Mononuclear cell (primary cell): ENCODE measurements around the genes CCN2 and RPS12.

DNA sequence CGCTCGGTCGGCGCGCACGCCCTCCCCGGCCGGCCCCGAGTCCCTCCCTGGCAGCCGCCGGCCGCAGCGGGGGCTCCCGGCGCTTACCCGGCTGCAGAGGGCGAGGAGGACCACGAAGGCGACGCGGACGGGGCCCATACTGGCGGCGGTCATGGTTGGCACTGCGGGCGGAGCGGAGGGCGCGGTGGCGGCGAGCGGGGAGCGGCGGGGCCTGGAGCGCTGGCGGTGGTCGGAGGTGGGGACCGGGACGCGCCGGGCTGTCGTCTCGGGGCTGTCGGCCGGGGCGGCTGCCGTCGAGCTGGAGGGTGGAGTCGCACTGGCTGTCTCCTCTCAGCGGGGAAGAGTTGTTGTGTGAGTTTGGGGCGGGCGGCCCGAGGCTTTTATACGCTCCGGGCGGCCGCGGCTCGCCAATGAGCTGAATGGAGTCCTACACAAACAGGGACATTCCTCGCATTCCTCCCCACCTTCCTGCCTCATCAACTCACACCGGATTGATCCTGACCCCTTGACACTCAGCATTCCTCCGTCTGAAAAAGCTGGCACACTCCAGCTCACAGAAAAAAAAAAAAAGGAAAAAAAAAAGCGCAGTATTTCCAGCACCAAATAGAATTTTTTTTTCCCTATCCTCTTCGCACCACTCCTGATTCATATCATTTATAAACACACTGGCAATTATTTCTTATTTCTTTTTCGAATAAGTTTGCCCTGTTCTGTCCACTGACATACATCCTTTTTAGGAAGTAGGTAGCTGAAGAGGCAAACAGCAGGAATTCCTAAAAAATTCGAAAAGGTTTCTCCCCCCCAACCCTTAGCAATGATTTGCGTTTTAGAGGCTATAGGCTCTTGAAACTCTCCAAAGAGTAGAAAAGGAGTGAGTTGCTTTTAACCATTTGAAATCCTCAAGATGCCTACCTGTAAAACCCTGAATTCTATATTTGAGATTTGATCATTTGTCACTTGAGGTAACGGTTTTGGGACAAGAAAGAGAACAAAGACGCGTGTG is at the start of gene CCN2:
Gene CCN2 (minus strand): TSS at position 353 of the 1,003 bp plus-strand sequence.
- RRBS: 4% methylated on average over 27 of the region's 70 CpGs

- RRBS: no CpG with 5 or more reads among the region's 2 CpGs
Measured at GRCh38 chr6:132334112-132334687, 67.1 kb downstream of the MOXD1 start.

DNA sequence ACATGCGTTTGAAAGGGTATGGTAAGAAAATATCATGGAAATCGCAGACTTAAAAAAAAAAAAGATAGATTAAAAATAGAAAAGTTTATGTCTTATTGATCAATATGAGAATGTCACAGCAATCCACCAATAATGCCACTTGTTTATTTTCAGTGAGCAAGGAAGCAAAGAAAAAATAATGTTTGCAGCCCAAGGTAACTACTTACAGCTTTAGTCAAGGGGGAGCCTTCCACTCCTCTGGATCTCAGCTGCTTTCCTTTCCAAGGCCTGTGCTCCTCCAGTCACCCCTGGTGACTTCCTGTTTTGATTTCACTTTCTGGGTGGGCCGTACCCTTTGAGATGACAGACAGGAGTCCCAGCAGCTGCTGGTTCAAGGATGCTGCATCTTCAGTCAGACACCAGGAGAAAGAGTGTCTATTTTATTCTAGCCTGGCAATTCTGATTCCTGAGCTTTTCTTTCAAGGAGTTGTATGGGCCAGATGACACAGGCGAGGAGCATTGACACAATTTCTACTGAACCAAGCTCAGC is 5.5 kb upstream of the VNN2 start:
- RRBS: no CpG with 5 or more reads among the region's 4 CpGs

DNA sequence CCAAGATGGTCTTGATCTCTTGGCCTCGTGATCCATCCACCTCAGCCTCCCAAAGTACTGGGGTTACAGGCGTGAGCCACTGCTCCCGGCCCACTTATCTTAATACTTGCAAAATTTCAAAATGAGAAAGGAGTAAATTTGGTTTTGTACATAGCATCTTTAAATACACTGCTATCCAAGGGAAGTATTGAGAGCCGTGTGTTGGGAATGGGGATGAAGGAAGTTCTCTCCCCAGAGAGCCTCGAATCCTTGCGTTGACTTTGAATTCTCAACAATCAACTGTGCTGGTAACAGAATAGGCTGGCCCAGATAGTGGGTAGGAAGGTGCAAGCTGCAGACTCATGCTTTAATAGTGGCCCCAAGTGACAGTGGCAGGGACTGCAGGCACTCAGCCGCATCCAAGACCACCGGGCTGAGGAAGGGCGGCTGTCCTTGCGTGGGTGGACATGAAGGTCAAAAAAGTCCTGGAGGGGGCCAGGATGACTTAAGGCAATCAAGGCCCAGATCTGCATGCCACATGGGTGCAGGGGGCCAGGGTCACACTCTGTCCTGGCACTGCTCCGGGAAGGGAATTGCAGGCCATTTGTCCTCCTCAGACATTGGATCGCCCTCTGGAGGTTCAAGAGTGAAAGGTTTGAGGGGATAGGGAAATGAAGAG is 10.2 kb upstream of the VNN2 start:
- RRBS: no CpG with 5 or more reads among the region's 12 CpGs

- RRBS: 3% methylated on average over 9 of the region's 47 CpGs
Measured at GRCh38 chr6:132814466-132815590, at the start of gene RPS12. Gene RPS12 (plus strand): TSS chr6:132814569.

GRCh38 chr6:133046955-133047389 is 194.2 kb upstream of the EYA4 start:
- RRBS: no CpG with 5 or more reads among the region's 3 CpGs

DNA sequence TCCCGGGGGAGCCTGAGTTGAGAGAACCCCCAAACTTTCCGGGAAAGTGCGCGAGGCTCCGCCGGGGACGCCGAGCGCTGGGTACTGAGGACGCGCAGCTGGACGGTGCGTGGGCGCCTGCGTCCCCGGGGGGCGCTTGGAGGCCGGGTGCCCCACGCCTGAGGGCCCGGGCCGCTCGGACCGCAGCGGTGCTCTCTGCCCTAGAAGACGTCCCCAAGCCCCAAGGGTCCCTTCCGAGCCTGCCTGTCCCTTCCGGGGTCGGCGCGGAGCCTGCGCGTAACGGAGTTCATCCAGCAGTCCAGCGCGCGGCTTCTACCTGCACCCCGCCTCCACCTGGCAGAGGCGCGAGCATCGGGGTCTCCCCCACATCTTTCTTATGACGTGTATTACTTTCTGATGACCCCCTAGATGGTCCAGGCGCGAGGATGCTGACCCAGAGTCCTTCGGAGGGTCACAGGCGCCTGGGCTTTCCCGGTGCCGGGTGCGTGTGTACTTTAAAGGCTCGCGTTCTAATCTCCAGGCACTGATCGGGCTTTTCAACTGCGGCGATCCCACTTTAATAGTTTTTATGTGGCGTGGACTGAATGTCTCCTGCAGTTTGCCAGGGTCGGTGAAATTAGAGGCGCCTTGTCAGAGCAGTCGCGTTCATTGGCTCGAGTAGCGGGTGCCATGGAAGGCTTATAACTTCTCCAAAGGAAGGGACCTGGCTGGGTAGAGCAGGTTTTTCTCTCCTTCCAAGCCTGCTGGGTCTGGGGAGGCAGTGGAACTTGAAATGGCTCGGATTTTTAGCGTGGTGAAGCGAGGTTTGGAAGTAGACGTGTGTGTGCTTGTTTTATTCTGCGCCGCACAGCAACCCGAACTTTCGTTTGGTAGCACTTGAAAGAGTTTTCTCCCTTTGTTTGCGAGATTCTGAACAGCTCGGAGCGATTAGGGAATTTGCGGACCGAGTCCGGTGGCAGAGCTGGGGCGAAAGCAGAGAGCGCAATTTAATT is 925 bp downstream of the EYA4 start:
- RRBS: 6% methylated on average over 20 of the region's 76 CpGs

GRCh38 chr6:133569348-133569979 is 319.4 kb upstream of the TCF21 start:
- RRBS: no CpG with 5 or more reads among the region's 13 CpGs

DNA sequence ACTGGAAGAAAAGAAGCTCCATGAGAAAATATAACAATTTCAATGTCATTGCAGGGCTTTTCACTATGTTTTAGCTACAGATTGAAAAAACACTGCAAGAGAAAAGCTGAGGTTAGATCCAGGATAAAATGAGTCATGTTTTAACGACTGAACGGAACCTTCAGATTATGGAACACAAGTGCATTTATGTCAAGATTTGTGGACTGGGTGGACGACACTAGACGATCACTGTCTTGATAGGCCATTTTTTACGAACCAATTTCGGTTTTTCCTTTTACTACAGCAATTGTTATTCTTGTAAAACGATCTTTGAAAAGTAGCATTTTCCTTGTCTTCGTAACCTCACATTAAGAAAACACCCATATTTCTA is 294.3 kb upstream of the TCF21 start:
- RRBS: no CpG with 5 or more reads among the region's 8 CpGs

- RRBS: no CpG with 5 or more reads among the region's 3 CpGs
Measured at GRCh38 chr6:133748563-133749171, 140.2 kb upstream of the TCF21 start.

DNA sequence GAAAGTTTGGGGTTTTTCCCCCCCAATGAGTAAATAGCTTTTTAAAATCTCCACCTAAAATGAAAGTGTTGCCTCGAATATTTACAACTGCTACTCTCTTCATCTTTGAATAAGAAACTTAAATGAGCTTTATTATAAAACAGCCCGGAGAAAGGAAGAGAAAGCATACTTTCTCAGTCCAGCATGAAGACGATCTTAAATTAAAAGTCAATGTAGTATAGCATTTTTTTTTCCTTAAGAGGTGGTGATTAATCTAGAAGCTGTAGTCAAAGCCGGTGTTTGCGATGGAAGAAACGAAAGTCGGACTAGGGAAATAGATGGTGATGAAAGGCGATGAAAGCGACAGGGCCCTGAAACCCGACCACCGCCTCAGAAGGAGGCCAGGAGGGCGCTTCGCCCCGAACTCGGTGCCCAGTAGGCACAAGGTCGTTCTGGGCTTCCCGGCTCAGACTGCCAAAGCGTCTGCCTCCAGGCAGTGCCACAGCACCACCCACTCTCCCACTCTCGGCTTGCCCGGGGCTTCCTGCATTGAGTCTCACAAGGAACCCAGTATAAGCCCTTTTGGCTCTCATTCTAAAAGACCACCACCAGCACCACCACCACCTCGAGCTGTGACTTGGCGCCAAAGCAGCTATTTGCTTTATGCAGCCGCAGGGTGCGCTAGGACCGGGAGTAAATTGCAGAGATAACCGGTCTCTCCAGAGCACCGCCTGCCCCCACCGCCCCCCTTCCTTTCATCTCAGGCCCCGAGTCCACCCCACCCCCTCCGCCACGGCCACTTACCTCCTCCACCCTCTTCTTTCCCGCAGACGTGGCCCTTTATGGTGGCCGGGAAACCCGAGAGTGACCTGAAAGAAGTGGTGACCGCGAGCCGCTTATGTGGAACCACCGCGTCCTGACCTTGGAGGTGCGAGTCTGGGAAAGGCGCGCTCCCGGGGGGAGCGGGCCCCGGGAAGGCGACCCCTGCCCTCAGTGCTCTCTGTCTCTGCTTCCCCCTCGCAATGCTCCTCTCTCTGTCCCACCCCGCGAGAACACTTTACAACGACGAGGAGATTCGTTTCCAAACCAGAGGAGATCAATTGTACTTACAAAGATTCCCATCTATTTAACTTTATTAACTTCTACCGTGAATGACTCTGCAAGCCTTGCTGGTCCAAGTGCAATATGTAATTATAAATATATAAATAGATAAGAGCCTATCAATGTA is 2.4 kb downstream of the TCF21 start:
- RRBS: 3% methylated on average over 18 of the region's 54 CpGs

DNA sequence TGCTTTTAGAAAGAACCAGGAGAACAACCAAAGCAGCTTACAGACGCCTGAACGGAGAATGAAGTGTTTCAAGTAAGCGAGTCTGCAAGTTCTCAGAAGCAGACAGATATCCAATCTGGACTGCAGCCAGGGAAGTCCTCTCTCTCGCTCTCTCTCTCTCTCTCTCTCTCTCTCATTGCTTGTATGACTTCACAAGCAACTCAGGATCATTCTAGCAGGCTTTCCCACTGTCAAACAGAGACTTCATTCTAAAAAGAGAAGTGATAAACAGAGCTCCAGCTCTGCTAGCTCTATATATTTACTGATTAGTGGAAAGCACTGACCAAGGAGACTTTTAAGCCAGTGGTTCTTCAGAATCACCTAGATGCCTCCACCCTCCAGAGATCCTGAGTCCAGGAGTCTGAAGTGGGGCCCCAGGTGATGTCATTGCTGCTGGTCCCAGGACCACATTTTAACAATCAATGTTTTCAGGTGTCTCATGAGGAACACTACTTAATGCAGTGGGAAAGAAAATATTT is 6.0 kb downstream of the TCF21 start:
- RRBS: no CpG with 5 or more reads among the region's 4 CpGs

GRCh38 chr6:133951688-133952798 is 981 bp upstream of the TBPL1 start:
- RRBS: 1% methylated on average over 25 of the region's 68 CpGs

DNA sequence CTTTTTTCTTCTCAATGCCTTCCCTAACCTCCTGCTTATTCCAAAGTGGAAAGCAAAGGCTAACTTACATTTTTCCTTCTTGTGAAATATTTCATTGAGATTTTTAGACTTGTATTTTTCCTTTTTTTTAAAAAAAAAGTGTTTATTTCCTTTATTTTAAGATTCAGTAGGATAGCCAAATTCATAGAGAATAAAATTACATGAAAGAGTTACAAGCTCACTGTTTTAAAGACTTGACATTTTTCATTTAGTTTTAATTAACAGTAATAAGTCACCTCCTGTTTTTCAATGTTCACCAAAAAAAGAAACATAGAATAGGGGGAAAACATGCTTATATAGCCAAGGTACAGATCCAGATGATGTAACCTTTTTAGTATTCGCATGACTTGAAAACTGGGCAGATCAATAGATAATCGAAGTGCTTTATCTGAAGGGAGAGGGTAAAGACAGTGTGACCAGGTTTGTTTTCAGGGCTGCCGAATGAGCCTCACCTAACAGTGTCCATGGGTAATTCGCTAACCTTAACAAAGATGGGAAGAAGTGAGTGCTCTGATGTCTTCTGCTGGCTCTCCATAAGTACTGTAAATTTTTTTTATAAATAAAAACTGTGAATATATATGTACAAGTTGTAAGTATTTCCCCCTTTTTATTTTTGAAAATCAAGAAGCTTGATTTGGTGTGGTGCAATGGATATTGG is 35.7 kb downstream of the TBPL1 start:
- RRBS: no CpG with 5 or more reads among the region's 4 CpGs

- RRBS: no CpG with 5 or more reads among the region's 5 CpGs
Measured at GRCh38 chr6:134171412-134171962, 119.1 kb upstream of the SLC2A12 start.

DNA sequence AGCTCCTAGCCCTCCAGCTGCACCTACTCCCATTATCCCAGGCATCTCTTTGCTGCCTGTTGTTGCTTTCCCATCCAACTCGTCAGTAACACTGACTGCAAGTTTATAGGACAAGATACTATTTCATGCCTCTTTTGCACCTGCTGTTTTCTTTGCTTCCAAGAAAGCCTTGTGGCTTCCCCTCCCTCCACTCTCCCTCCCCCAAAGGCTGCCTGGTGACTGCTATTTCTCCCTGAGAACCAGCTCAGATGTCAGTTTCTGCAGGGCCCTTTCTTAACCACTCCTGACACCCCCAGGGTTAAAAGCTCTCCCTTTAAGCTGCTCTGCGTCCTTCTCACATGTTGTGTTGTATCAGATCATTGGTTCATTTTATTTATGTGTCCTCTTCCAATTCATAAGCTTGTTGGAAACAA is 34.3 kb upstream of the SGK1 start:
- RRBS: no CpG with 5 or more reads among the region's 2 CpGs

DNA sequence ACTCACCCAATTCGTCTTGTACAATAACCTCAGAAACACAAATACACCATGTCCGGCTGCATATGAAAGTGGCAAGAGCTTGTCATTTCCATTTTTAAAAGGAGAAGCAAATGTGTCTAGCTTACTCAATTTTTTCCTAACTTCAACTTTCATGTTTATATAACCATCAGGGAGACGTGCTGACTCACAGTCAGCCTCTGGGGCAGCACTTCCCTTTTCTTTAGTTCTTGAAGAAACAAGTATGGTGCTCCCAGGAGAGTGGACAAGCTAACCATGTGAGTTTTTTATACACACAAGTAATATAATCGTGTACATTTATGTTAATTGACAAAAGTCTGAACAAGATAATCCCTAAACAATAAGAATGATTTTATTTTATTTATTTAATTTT is 55.5 kb upstream of the SGK1 start:
- RRBS: no CpG with 5 or more reads among the region's 4 CpGs

DNA sequence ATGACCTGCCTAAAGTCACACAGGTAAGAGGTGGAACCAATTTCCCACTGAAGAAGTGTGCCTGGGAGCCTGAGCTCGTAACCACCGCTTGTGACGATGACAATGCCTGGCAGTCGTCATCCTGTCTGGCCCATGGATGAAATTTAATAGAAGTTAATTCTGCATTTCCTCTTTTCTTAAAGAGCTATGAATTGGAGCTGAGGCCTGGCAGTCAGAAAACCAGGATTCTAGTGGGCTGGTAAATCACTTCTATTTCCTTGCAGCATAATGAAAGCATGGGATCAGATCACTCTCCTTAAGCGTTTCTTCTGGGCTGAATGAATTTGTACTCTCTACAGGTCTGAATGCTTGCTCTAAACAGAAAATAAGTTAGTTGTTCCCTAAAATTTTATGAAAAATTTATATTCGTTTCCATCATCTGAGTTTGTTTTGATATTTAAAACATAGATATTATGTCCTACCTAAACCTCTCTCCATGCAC is 200.0 kb upstream of the SGK1 start:
- RRBS: no CpG with 5 or more reads among the region's 6 CpGs

- RRBS: no CpG with 5 or more reads among the region's 1 CpG
Measured at GRCh38 chr6:134523931-134524417, 206.1 kb upstream of the SGK1 start.